ENCODE measurements around the genes KLLN and LIPM.

DNA sequence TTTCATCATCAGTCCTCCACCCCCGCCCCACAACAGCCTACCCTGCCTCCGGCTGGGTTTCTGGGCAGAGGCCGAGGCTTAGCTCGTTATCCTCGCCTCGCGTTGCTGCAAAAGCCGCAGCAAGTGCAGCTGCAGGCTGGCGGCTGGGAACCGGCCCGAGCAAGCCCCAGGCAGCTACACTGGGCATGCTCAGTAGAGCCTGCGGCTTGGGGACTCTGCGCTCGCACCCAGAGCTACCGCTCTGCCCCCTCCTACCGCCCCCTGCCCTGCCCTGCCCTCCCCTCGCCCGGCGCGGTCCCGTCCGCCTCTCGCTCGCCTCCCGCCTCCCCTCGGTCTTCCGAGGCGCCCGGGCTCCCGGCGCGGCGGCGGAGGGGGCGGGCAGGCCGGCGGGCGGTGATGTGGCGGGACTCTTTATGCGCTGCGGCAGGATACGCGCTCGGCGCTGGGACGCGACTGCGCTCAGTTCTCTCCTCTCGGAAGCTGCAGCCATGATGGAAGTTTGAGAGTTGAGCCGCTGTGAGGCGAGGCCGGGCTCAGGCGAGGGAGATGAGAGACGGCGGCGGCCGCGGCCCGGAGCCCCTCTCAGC, at the start of gene KLLN:
Gene KLLN, minus strand, starts transcription at position 371 of the 587 bp plus-strand sequence.
- PRO-cap, result bidirectional peak, plus-strand start at position 536 of the sequence, minus-strand start at position 331 of the sequence

- PRO-cap, result no peak
Measured at GRCh38 chr10:87886732-87887300, 23.4 kb downstream of the PTEN start.

DNA sequence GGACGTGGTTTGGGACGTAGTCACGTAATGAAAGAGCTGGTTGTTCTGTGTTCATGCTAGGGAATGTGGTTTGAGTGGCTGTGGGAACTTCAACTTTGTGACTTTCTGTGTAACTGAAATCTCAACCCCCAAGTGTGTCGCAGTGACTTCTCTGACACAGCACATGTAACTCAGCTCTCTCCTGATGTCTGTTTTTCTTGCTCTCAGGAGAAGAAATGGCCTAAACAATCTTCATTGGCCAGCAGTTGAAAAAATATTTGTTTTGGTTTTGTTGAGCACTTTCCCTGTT, 199.0 kb downstream of the PTEN start:
- PRO-cap, result no peak

GRCh38 chr10:88243691-88244635, 339.2 kb downstream of the RNLS start:
- PRO-cap, result no peak

GRCh38 chr10:88802609-88802990, at the start of gene LIPM:
TSS of gene LIPM (plus strand) at chr10:88802730.
- PRO-cap, result no peak

GRCh38 chr10:88896530-88896850, 16.4 kb downstream of the STAMBPL1 start:
- PRO-cap, result no peak

DNA sequence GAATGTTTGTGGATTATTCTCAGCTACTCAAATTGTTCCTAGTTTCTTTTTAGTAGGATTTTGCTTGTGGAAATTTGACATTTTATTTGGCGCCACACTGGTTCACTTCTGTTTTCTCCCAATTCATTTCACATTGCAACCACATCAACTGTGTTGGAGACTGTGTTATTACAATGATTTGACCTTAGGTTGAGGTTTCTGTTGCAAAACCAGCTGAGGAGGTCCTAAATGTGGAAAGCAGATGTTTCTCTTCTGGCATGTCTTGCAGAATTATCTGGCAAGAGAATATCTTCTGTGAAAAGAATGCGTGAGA, 25.8 kb downstream of the ACTA2 start:
- PRO-cap, result no peak

DNA sequence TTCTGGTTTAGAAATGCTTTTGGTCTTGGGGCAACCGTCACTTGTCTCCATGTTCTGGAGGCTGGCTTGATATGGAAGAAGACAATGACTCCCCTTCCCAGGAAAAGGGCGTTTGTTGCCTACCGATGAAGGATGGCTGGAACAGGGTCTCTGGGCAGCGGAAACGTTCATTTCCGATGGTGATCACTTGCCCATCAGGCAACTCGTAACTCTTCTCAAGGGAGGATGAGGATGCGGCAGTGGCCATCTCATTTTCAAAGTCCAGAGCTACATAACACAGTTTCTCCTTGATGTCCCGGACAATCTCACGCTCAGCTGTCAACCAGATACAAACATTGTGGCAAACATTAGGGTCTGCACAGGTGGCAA, 13.2 kb downstream of the ACTA2 start:
- PRO-cap, result no peak

DNA sequence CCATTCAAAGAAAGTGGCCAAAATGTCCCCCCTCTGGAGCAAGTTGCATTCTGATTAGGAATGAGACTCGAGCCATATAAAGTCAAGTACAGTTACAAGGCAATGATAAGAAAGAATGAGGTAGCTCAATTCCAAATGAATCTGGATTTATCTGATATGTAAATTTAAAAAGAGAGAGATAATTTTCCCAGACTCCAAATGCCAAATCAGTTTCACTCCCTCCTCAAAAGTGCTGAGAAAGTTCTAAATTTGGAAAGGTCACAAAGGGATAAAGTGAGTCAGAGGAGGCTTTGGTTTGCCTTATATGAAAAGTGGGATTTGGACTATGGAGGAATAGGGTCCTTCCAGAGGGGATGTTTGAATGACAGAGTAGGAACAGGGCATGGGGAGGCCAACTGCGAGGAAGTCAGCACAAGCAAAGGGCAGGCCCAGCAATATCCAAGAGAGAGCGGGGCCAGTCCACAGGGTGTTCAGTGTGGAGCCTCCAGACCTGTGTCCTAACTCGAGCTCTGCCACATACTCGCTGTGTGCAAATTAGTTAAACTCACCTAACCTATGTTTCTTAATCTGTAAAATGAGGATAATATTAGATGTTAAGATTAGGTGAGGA, 9.8 kb upstream of the FAS start:
- PRO-cap, result no peak

- PRO-cap, result no peak
Measured at GRCh38 chr10:89001081-89002335, 10.9 kb downstream of the FAS start.

DNA sequence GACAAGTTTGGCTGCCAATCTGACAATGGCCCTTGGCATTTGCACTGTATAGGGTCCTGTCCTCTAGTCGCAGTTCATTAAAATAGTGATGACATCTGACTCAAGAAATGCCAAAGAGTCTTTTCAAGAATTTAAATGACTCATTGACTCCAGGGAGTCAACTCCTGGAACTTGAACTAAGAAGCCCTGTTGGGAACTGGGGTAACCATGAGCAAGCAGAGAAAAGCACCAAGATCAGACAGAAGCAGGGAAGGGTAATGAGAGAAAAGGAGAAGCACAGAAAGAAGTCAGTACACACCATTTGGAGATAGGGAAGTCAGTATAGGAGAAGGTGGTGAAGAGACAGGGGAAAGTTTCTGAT, 90.9 kb downstream of the CH25H start:
- PRO-cap, result no peak

GRCh38 chr10:89122479-89123081, 84.5 kb downstream of the CH25H start:
- PRO-cap, result no peak

GRCh38 chr10:89235339-89235950, 16.1 kb downstream of the LIPA start:
- PRO-cap, result no peak

GRCh38 chr10:89242650-89243347, 8.8 kb downstream of the LIPA start:
- PRO-cap, result no peak

DNA sequence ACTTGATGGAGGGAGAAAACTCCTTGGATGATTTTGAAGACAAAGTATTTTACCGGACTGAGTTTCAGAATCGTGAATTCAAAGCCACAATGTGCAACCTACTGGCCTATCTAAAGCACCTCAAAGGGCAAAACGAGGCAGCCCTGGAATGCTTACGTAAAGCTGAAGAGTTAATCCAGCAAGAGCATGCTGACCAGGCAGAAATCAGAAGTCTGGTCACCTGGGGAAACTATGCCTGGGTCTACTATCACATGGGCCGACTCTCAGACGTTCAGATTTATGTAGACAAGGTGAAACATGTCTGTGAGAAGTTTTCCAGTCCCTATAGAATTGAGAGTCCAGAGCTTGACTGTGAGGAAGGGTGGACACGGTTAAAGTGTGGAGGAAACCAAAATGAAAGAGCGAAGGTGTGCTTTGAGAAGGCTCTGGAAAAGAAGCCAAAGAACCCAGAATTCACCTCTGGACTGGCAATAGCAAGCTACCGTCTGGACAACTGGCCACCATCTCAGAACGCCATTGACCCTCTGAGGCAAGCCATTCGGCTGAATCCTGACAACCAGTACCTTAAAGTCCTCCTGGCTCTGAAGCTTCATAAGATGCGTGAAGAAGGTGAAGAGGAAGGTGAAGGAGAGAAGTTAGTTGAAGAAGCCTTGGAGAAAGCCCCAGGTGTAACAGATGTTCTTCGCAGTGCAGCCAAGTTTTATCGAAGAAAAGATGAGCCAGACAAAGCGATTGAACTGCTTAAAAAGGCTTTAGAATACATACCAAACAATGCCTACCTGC, 4.4 kb downstream of the IFIT2 start:
- PRO-cap, result no peak

DNA sequence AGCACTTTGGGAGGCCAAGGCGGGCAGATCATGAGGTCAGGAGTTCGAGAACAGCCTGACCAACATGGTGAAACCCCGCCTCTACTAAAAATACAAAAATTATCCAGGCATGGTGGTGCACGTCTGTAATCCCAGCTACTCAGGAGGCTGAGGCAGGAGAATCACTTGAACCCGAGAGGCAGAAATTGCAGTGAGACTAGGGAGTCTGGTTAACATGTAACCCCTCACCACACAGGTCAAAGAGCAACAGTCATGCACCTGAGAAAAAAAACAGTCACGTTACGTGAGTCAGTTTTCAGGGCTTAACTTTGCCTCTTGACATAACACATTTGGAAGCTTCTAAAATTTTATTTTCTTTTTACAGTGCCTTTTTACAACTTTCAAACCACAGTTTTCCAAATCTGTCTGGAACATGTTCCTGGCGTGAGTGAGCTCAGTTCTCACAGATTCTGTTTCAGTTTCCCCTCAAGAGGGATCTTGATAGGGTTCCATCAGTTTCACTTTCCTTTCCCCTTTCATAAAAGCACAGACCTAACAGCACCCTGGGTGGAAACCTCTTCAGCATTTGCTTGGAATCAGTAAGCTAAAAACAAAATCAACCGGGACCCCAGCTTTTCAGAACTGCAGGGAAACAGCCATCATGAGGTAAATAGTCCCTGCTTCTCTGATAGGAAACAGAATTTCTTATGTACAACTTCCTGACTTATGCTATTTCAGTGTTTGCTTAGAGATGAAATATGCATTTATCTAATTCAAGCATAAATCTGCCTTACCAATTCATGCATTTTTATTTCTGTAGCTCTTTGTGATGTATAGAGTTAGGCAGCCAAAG, 4.4 kb downstream of the IFIT3 start:
- PRO-cap, result no peak

GRCh38 chr10:89602840-89603478, 42.1 kb downstream of the PANK1 start:
- PRO-cap, result no peak

DNA sequence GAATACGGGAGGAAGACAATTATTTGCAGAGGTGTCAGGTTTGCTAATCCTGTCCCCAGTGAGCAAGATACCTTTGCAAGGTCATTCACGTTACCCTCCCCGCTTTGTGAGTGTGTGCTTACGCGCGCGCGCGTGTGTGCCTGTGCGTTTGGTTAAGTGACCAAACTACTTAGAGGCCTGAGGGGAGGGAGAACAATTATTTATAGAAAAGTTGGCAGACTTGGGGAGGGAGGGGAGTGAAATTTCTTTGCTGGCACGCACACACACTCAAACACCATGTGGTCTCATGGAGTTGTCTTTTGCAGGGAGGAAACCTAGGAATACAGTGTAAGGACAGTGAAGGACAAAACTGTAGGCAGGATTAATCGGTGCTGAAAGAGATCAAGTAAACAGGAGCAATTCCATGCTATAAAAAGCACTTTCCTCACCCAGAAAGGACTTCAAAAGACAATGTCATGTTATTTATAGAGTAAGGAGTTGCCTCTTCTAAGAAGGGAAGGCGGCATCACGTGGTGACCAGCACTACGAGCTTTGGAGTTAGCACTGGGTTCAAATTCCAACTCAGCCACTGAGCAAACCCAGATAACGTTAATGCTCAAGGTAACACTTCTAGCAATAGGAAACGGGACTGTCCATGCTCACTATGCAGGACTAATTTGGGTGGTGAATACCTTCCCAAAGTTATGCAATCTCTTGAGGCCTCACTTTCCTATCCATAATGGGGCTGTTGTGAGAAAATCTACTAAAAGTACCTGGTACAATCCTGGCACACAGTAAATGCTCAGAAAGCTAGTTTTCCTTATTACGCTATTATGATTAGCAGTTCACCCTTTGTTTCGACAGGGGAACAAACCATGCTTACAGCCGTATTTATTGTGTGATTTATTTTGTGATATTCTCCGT, 629 bp upstream of the PANK1 start:
- PRO-cap, result no peak

DNA sequence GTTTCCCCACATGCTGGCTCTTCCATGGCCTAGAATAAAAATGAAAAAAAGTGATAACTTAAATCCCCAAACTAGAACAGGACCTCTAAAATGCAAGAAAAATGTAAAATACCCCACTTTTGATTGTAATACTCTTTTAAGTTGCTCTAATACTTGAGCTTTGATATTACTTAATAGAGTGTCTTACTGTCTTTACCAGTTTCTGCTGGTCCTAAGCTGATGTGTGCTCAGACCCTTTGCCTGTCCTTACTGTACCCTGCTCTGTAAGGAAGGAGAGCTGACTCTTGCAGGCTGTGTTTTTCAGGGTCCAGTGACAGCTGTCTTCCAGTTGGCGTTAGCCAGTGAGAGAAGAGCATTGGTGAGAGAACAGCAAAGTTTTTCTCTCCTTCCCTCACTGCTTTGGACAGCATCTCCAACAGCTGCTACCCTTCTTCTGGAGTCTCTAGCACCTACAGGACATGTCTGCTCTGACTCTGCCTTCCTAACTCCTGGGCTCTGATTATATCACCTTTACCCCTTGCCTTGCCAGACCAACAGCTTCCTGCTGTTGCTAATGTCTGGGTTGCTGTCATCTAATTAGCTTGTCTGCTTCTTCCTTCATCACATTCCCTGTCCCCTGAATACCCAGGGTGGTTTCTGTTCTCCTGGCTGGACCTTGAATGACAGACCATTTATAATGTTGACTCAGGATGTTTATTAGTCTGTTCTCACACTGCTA, 23.3 kb upstream of the PANK1 start:
- PRO-cap, result no peak

DNA sequence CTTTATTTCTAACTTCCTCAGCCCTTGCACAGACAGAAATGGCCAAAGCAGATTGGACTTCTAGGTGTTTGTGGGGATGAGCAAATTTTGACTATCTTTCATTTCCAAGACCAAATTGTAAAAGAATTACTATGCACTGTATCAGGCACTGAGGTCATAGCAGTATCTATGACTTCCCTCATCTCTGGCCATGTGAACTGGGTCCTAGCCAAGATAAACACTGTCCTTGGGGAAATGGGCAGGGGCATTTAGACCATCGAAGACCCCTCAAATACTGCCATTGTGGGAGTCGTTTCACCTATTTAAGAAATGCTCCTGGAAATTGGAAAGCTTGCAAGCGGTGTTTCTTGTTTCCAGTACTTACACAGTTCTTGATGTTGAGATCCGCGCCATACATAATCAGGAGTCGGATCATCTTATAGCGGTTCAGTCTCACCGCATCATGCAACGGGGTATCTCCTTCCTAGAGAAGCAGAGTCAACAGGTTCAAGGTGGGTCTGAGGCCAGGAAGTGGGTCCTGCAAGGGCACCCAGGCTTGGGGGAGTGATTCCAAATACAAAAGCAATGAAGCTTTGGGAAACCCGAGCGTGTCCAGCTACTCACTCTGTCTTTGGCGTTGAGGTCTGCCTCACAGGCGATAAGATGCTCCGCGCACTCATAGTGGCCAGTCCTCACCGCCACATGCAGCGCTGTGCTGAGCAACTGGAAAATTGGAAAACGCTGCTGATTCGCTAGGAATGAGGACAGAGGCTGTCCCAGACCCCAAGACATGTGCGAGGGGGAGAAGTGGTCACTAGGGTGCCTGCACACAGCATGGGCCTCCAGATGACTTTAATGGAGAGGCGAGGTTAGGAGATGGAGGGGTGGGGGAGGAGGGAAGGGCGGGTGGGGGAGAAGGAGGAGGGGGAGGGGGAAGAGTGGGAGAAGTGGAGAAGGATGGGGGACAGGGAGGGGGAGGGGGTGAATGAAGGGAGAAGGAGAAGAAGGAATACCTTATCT, 5.4 kb downstream of the ANKRD1 start:
- PRO-cap, result no peak

Measured in aorta (tissue), 1 donor.